Panc1 (cell line): Measurements from ENCODE around the genes TREML2 and PRICKLE4.

GRCh38 chr6:38547554-38548025 is 92.1 kb downstream of the BTBD9 start:
- RRBS, 2 experiments = no CpG with 5 or more reads among the region's 2 CpGs

GRCh38 chr6:38974962-38975281 is 73.7 kb upstream of the GLP1R start:
- RRBS, 2 experiments = no CpG with 5 or more reads among the region's 2 CpGs

- RRBS, 2 experiments = no CpG with 5 or more reads among the region's 8 CpGs
Measured at GRCh38 chr6:39183011-39183879, 46.0 kb downstream of the KCNK5 start.

GRCh38 chr6:39187337-39188352 is 41.6 kb downstream of the KCNK5 start:
- RRBS, 2 experiments = no CpG with 5 or more reads among the region's 12 CpGs

- RRBS, 2 experiments = 72 to 88% methylated on average over 4 of the region's 12 CpGs
Measured at GRCh38 chr6:39197251-39198051, 31.8 kb downstream of the KCNK5 start.

DNA sequence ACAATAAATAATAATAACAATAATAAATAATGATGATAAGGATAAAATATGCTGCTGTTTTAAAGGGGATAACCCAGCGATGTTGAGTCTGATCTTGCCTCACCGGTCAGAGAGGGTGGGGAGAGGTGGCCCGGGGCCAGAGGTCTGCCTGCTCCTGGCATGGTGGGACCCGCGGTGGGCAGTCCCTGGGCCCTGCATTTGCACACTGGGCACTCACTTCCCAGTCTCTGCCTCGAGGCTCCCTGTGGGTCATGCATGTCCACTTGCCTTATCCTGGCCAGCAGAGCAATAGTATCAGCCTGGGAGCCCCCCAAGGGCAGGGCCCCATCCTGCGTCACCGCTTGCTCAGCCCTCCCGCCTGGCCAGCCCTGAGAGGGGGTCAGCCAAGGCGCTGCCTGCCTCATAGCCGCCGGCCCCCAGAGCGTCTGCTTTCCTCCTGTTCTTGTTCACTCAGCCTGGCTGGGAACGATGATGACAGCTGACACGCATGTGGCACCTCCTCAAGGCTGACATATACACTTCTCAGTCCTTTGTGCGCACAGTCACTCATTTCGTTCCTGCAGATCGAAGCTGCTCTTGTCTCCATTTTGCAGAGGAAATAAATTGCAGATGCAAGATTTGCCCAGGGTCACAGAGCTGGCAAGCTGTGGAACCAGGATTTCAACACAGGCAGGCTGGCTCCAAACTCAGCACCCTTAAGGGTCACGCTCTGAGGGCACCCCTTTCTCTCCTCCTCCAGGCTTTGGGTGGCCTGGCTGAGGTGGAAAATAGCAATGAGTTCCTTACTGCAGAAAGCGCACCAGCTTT is 17.4 kb downstream of the KCNK17 start:
- RRBS, 2 experiments = no CpG with 5 or more reads among the region's 20 CpGs

GRCh38 chr6:39753446-39753944 is 28.3 kb upstream of the KIF6 start:
- RRBS, 2 experiments = no CpG with 5 or more reads among the region's 3 CpGs

DNA sequence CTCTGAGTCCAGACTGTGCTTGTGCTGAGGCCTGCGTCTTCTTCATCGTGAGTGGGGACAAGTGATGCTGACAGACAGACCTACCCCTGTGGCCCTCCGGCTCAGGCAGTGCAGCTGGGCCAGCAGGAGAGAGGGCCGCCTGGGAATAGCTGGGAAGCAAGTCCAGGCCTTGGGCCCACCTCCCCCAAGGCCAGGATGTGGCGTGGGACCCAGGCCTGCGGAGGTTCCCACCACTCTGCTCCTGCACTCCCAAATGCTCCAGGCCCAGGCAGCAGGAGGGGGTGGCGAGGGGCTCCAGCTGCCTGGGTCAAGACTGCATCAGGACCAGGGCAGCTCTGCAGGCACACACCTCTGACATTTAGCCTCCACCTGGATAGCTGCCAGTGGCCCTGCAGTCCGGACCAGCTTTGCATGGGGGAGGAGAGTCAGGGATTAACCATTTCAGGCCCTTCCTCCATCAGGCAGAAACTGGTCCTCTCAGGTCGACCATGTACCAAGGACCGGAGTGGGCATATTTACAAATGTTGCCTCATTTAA is 38.3 kb downstream of the DAAM2 start:
- RRBS, 2 experiments = 36 to 41% methylated on average over 3 of the region's 10 CpGs

GRCh38 chr6:39879227-39879629 is 55.0 kb downstream of the MOCS1 start:
- RRBS, 2 experiments = no CpG with 5 or more reads among the region's 6 CpGs

GRCh38 chr6:40298541-40298819 is 288.7 kb downstream of the LRFN2 start:
- RRBS, 2 experiments = no CpG with 5 or more reads among the region's 2 CpGs

GRCh38 chr6:40996445-40997271 is 42.4 kb downstream of the UNC5CL start:
- RRBS, 2 experiments = no CpG with 5 or more reads among the region's 7 CpGs

DNA sequence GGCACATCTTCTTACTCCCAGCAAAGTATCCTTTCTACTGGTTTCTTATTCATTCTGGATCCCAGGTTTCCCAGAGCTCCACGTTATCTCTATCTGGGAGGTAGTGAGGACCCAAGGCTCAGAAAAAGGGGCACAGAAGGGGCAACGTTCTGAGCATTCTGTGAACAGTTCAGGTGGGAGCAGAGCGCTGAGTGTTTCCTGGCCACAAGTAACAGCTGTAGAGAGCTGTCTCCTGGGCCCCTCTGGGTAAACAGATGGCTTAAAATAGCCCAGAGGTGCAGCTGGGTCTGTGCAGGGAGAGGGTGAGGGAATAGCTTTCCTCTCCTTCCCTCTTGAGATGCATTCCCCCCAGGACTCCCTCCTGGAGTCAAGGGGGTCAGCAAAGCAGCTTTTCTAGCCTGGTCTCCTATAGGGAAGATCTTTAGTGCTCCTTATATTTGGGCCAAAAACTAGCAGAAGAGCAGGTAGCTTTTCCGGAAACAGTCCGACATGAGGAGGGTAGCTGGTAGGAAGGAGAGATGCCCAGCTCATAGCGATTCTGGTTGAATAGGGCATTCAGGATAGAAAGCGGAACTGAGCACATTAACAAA is 2.3 kb downstream of the APOBEC2 start:
- RRBS, 2 experiments = no CpG with 5 or more reads among the region's 7 CpGs

- RRBS, 2 experiments = no CpG with 5 or more reads among the region's 12 CpGs
Measured at GRCh38 chr6:41200219-41201420, at the start of gene TREML2. TREML2 (minus strand) TSS chr6:41201149.

- RRBS, 2 experiments = no CpG with 5 or more reads among the region's 7 CpGs
Measured at GRCh38 chr6:41282821-41283414, 3.6 kb downstream of the TREM1 start.

GRCh38 chr6:41302564-41303036 is 16.1 kb upstream of the TREM1 start:
- RRBS, 2 experiments = no CpG with 5 or more reads among the region's 5 CpGs

DNA sequence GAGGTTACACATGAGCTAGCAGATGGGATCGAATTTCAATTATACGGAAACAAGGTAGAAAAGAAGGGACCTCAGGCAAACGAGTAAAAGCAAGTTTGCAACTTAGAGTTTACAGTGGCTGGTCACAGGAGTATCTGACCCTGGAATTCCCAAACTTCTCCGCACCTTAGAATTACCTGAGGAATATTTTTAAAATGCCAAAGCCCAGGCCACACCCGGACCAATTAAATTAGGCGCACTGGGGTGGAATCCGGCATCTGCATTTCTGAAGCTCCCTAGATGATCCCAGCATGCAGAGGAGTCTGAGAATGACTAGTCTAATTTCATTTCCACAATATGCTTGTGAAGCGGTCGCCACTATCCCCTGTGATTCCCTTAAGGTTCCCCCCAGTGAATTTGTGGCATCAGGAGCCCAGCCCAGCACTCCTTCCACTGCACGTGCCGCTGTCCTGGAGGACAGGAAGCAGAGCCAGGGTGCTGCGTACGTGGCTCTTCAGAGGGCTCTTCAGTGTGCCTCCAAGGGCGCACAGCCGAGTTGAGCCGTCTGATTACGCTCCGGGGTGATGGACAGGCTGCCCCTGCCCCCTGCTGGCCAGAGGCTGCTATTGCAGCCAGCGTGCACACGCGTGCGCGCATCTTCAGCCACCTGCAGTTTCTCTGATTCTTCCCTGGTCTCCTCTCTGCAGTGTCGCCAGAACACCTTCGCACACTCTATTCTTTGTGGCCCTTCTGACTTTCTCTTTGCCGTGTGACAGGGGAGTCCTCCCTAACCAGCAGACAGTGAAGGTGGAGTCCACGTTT is 16.8 kb upstream of the NCR2 start:
- RRBS, 2 experiments = 25 to 54% methylated on average over 2 of the region's 27 CpGs

DNA sequence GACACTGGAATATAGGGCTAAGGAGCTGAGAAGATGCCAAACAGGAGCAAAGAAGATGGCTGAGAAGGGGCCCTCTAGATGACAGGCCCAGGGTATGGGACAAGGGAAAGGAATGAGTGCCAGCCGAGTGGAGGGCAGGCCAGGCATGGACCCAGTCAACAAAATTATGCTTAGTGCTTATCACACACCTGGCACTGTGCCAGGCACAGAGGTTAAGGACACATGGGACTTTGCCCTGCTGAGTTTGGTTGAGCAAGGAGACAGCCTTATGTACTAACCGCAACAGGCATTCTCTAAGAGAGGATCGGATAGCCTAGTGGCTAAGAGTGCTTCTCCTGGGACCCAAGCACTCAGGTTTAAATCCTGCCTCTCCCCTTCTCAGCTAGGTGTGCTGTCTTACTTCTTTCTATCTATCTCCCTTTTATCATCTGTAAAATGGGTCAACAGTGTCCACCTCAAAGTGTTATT is 96.4 kb upstream of the FOXP4 start:
- RRBS, 2 experiments = no CpG with 5 or more reads among the region's 3 CpGs

DNA sequence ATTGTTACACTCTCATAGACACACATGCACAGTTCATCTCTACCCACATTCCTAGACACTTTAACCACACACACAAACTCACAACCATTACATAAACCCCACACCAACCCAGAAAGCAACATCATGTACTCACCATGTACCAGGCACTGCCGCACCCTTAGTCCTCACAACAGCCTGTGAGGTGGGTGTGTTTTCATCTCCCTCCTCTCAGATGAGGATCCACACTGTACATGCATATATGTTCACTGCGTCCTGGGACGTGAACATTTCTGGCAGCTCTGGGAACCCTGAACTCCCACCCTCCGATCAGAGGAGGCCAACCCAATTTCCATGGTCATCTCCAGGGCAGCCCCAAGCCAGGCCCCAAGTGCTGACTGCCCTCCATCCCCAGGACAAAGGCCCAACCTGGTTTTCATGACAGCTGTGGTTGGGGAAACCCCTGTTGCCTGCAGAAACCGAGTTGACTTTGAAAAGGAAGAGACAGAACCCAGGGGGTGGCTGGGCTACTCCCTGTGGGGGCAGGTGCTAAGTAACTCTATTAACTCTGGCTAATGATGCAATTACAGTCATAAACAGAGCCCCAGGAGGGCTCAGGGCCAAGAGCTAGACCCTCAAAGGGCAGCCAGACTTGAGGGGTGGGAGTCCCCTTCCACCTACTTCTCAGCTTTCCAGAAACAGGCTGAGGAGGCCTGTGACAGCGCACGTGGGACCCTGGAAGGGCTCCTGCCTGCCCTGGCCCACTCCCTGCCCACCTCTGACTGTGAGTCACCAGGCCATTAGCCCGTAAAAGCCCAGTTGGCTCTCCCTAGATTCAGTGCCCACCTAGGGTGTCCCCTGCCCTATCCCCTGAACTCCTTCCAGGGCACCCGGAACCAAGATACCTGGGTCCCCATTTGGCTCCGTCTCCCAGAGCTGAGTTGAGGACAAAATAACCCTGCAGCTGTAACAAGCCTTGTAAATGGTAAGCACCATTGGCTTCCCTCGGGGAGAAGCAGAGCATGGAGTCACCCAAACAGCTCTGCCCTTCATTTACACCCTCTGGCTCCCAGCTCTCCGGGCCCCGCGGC is 2.6 kb downstream of the TFEB start:
- RRBS, 2 experiments = 2 to 6% methylated on average over 3 of the region's 14 CpGs

DNA sequence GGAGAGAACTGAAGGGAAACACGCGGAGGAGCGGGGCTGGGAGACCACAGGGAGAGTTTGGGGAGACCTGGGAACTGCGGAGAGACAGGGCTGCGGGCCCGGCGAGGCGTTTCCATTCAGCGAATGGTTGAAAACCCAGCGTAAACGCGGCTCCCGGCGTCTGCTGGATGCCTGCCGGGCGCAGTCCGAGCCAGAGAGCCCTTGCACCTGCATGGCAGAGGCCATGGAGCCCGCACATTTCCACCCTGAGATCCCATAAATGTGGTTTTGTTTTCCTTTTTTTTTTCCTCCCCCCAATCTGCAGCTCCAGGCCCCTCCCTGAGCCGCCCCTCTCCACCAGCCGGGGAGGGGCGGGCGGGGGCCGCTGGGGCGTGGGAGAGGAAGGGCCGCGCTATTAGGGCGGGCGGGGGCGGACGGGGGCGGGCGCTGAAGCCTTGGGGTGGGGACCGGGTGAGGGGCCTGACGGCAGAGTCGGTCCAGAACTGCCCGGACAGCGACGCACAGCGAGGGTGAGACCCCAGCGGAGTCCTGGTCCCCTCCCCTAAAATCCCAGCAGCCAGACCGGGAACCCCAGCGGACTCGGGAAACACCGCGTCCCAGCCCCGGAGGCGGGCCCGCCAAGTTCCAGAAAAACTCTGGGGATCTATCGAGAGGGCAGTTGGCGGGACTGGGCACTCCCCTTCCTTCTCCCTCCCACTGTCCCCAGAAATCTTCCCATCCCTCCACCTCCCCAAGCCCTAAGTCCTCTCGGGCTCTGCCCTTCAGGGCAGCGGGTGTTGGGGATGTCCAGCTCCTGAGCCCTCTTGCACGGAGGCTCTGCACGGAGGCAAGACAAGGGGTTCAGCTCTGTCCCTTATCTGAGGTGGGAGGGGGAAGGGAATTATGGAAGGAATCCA is at the start of gene PRICKLE4:
PRICKLE4 (plus strand) TSS at position 465 of the 896 bp plus-strand sequence.
- RRBS, 2 experiments = 1 to 5% methylated on average over 22 to 25 of the region's 54 CpGs